Cerebellum (tissue), 5 donors: ENCODE data around the genes SIRT5 and MCUR1.

GRCh38 chr6:13009095-13009410 is 292.5 kb downstream of the PHACTR1 start:
- PRO-cap, 3 experiments, result no peak in any of the 3 experiments
- RAMPAGE, long total RNA, result no peak

- PRO-cap, 3 experiments, result no peak in any of the 3 experiments
- RAMPAGE, long total RNA, result no peak
Measured at GRCh38 chr6:13355232-13355760, 27.0 kb upstream of the TBC1D7 start.

DNA sequence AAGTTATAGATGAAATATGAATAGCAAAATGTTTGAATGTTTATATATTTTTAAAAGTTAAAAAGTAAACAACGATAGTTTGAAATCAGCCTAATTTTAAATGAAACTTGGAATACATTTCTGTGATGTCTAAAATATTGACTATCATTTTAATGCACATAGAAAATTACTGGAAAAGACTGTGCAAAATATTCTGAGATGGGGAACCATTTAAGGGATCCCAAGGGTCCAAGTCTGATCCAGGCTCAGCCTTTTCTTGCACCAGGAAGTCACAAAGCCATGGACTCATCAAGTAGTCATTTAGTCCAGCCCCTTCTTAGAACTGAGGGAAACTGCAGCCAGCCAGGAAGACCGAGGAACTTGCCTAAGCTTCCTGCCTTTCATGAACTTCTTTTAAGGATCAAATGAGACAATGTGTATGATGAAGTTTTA is 75.7 kb upstream of the TBC1D7 start:
- PRO-cap, 3 experiments, result no peak in any of the 3 experiments
- RAMPAGE, long total RNA, result no peak

DNA sequence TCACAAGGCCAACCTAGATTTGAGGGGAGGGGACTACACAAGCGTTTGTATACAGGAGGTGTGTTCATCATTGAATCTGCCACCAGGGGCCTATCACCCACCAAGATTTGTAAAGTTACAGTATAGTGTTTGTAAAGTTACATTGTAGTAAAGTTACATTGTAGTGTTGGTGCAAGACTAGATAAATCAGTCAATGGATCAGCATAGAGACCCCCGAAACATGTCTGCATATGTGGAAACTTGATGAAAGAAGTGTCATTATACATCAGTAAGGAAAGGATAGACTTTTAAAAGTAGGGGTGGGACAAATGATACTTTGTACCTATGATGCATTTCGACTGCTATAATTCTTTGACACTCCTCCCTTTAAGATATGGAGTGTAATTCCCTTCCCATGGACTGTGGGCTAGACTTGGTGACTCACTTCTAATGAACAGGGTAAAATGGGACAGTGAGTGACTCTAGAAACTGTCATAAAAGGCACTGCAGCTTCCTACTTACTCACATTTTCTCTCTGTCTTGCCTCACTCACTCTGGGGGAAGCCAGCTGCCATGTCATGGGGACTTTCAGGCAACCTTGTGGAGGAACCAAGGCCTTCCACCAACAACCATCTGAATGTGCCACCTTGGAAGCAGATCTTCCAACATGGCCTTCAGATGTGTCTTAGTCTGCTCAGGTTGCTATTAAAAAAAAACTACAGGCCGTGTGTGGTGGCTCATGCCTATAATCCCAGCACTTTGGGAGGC is 12.7 kb upstream of the GFOD1 start:
- PRO-cap, 3 experiments, result no peak in any of the 3 experiments
- RAMPAGE, long total RNA, result no peak

GRCh38 chr6:13558773-13559249 is 15.6 kb upstream of the SIRT5 start:
- PRO-cap, 3 experiments, result no peak in any of the 3 experiments
- RAMPAGE, long total RNA, result no peak

DNA sequence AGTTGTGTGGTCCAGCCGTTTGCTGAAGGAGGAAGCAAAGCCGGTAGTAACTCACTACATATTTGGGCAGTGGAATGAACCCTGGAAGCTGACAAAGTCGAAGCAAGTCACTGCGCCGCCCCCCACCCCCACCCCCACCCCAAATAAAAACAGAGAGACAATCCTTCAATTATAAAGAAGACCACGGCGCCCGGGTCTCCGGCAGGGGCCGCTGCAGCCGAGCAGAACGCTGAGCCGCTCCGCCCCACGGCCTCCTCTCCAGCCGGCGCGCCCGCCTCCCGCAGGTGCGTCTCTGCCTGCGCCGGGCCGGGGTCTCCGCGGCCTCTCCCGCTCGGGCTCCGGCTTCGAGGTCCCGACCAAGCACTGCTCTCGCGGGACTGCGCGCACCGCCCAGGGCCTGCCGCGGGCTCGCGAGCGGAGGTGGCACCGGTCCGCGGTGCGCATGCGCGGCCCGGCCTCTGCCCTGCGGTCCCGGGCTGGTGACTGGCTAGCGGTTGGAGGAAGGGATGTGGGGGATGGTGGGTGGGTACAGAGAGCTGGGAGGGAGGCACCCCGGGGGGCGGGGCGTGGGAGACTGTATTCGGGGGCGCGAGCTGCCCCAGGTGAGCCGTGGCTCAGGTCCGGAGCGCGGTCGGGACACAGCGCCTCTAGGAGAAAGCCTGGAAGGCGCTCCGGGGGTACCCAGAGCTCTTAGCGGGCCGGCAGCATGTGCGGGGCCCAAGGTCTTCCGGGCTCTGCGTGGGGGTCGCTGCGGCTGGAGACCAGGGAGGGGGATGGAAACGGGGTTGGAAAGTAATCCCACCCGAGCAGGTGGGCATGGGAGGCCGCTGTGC is at the start of gene SIRT5:
SIRT5 (plus strand) TSS at position 579 of the 833 bp plus-strand sequence.
- PRO-cap, 3 experiments, result peak in 3 of 3 experiments; most common plus-strand start position 255 of the sequence (in 1); most common minus-strand start position 379 of the sequence (in 2)
- RAMPAGE, long total RNA, result no peak

- PRO-cap, 3 experiments, result no peak in any of the 3 experiments
- RAMPAGE, long total RNA, result no peak
Measured at GRCh38 chr6:13762499-13763202, 51.0 kb upstream of the RANBP9 start.

DNA sequence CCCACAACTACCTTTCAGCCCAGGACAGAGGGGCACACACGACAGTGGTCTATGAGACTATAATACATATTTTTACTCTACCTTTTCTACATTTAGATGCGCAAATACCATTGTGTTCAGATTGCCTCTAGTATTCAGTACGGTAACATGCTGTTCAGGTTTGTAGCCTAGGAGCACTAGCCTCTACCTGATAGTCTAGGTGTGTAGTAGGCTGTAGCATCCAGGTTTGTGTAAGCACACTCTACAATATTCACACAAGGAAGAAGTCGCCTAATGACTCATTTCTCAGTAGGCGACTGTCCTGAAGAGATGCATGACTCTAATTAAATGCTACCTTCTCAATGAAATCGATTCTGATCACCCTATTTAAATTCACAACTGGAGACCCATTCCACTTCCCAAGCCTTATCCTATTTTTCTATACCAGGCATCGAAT is 1.4 kb downstream of the MCUR1 start:
- PRO-cap, 3 experiments, result no peak in any of the 3 experiments
- RAMPAGE, long total RNA, result no peak

DNA sequence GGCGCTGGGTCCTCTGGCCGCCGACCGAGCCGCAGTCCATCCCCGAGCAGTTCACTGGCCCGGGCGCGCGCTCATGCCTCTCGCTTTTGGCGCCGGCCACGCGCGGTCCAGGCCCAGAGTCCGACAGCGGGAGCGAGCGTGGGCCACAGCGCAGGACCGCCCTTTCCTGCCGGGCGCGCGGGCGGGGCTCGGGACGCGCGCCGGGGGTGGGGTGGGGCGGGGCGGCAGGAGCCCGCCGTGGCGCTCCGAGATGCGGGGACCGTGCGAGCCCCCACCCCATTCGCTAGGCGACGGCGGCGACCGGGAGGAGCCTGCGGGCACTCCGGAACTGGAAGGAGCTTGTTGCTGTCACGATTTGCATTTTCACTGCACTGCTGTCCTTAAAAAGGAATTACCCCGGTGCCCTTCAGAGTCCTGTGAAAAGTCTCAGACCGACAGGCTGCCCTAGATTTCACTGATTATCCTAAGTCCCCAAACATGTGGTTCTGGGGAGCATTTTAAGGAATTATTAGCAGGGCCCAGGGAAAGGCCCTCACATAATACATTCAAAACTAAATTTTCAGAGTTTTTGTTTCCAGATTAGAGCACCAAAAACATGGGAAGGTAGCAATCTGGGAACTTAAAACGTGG is at the start of gene MCUR1:
MCUR1 (minus strand) TSS at position 168 of the 630 bp plus-strand sequence.
- PRO-cap, 3 experiments, result peak in 3 of 3 experiments; most common plus-strand start position 320 of the sequence (in 3); most common minus-strand start position 109 of the sequence (in 2)
- RAMPAGE, long total RNA, result no peak

DNA sequence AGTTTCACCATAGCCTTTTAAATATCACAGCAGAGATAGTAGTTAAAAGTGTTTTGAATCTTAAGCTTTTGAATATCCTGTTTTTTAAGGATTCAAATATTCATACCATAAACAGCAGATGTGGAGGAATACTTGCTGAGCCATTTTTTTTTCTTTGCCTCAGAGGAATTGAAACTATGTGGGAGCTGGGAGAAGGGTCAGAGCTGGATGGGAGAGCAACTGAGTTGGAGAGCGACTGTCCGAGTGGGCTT is 34.1 kb upstream of the MCUR1 start:
- PRO-cap, 3 experiments, result no peak in any of the 3 experiments
- RAMPAGE, long total RNA, result no peak

GRCh38 chr6:14123319-14123986 is 5.9 kb downstream of the CD83 start:
- PRO-cap, 3 experiments, result no peak in any of the 3 experiments
- RAMPAGE, long total RNA, result no peak

DNA sequence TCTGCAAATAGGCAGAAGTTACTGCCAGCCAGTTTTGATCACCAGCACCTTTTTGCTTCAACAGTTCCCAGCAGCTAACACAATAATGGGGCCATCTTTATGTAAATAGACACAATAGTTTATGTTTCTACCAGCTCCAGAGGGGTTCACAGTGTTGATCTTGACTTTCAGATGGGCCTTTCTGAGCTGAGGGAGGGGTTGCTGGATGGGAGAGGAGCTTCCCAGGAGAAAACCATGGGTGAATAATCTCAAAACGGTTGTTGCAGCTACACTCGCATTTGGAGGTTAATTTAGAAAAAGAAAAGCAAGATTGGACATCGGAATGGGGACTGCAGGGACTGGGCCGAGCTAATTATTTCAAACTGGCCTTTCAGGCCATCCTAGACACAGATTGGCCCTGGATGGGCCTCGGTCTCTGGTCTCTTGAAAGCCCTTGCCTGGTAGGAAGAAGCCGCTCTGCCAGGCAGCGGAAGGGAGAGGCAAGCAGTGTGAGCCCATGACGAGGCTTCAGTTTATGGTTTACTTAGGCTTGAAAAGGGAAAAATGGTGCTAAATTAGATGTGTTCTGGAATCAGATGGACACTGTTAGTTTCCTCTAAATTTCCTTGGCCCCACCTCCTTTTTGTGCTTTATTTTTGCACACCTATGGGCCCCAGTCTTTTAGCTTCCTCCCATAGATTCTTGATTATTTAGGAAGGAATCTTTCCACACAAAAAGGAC is 11.5 kb downstream of the CD83 start:
- PRO-cap, 3 experiments, result no peak in any of the 3 experiments
- RAMPAGE, long total RNA, result no peak

GRCh38 chr6:14151020-14151584 is 33.5 kb downstream of the CD83 start:
- PRO-cap, 3 experiments, result no peak in any of the 3 experiments
- RAMPAGE, long total RNA, result no peak

DNA sequence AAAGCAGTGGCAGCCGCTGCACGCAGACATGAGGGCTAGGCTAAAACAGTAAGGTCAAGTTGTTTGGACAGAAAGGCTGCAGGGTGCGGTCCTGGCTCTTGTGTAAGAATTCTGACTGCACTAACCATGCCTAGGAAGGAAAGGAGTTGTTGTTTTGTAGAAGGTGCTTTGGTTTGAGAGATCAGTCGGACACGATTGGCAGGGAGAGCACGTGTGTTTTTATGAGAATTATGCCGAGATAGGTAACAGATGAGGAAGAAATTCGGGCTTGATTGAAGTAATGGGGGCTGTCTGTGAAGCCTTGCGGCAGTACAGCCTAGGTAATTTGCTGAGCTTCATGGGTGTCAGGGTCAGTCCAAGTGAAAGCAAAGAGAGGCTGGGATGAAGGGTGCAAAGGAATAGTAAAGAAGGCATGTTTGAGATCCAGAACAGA is 181.5 kb downstream of the CD83 start:
- PRO-cap, 3 experiments, result no peak in any of the 3 experiments
- RAMPAGE, long total RNA, result no peak

GRCh38 chr6:14360543-14361067 is 243.0 kb downstream of the CD83 start:
- PRO-cap, 3 experiments, result no peak in any of the 3 experiments
- RAMPAGE, long total RNA, result no peak

- PRO-cap, 3 experiments, result no peak in any of the 3 experiments
- RAMPAGE, long total RNA, result no peak
Measured at GRCh38 chr6:14476613-14477668, 359.4 kb downstream of the CD83 start.

DNA sequence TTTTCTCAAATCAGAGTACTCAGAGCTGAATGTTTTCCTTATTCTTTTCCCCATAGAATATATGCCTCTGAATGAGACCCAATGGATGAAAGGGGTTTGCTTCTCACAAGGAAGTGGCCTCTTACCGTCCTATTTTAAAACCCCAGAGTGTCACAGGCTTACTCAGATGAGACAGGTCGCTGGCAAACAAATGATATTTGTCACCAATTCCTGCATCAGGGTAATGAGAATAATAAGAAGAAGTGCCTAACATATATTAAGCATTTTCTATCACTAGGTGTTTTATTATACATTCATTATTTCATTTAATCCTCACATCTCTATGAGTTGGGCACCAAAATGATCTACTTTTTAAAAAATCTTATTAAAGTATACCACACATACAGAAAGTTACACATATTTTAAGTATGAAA is 538.7 kb downstream of the CD83 start:
- PRO-cap, 3 experiments, result no peak in any of the 3 experiments
- RAMPAGE, long total RNA, result no peak

GRCh38 chr6:14784615-14785419 is 461.1 kb upstream of the JARID2 start:
- PRO-cap, 3 experiments, result no peak in any of the 3 experiments
- RAMPAGE, long total RNA, result no peak

DNA sequence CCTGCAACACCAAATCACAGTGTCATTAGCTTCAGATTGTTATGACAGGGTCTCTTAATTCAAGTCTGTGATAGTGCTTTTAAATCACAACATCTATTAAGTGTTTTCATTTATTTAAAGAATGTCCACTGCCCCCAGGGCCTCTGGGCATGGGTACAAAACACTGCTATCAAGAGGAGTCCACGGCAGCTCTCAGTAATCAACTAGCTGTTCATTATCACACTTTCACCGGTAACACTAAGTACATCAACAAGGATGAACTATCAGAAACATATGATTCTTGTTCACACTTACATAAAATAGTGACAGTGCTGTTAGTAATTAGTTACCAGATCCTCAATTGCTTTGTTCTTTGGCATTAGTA is 455.8 kb upstream of the JARID2 start:
- PRO-cap, 3 experiments, result no peak in any of the 3 experiments
- RAMPAGE, long total RNA, result no peak

- PRO-cap, 3 experiments, result no peak in any of the 3 experiments
- RAMPAGE, long total RNA, result no peak
Measured at GRCh38 chr6:15017238-15017816, 228.5 kb upstream of the JARID2 start.